Right atrium auricular region (tissue), 2 donors: Measurements from ENCODE around the genes TMEM121B and BID.

GRCh38 chr22:11859513-11859965 lies 3668.5 kb upstream of the OR11H1 start:
- PRO-cap, result no peak
- RAMPAGE, long total RNA, 2 experiments, result no peak in any of the 2 experiments

DNA sequence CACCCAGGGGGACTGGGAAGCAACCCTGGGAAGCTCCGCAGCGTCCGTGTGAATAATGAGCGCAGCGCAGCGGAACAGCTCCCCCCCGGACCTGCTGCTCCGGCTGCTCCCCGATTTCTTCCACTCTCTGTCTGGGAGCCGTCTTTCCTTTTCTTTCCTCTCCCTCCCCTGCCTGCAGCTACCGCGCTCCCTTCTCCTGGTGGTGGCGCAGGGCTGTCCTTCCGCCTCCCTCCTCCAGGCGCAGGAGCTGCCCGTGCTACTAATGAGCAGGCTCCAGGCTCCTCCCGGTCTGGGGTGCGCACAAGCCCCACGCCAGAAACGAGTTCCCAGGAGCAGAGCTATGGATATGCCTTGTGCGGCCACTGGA lies 107.3 kb downstream of the XKR3 start:
- PRO-cap, result no peak
- RAMPAGE, long total RNA, 2 experiments, result no peak in any of the 2 experiments

DNA sequence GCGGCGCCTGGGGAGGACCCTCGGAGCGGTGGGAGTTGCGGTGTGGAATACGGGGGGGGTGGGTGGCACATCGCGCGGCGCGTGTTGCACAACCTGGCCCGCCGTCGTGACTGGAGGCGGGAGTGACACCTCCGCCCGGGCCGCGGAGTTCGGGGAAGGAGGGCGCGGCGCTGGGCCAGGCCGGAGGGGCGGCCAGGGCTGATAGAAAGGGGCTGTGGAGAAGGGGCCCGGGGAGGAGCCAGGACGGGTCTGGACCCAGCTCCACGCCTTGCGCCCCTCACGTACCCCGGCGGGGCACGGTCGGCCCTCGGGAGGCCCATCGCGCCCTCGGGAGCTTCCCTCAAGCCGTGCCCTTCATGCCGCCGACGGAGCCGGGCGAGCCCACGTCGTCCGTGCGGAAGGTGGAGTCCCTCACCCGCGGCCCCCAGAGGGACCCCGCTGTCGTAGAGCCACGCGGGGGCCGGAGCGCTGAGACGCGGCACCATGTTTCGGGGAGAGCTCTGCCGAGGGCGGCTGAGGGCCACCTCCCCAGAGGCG lies 654 bp downstream of the IL17RA start:
- PRO-cap, result bidirectional peak, plus-strand start at position 96 of the sequence, minus-strand start at position 112 of the sequence
- RAMPAGE, long total RNA, 2 experiments, result no peak in any of the 2 experiments

- PRO-cap, result no peak
- RAMPAGE, long total RNA, 2 experiments, result no peak in any of the 2 experiments
Measured at GRCh38 chr22:17116778-17117528, 4.2 kb downstream of the TMEM121B start.

- PRO-cap, result no peak
- RAMPAGE, long total RNA, 2 experiments, result no peak in any of the 2 experiments
Measured at GRCh38 chr22:17119483-17120062, 1.6 kb downstream of the TMEM121B start.

GRCh38 chr22:17120714-17122080 lies at the start of gene TMEM121B:
TMEM121B (minus strand) TSS chr22:17121360.
- PRO-cap, result bidirectional peak, plus-strand start at chr22:17121542, minus-strand start at chr22:17121289
- RAMPAGE, long total RNA, 2 experiments, result no peak in any of the 2 experiments

DNA sequence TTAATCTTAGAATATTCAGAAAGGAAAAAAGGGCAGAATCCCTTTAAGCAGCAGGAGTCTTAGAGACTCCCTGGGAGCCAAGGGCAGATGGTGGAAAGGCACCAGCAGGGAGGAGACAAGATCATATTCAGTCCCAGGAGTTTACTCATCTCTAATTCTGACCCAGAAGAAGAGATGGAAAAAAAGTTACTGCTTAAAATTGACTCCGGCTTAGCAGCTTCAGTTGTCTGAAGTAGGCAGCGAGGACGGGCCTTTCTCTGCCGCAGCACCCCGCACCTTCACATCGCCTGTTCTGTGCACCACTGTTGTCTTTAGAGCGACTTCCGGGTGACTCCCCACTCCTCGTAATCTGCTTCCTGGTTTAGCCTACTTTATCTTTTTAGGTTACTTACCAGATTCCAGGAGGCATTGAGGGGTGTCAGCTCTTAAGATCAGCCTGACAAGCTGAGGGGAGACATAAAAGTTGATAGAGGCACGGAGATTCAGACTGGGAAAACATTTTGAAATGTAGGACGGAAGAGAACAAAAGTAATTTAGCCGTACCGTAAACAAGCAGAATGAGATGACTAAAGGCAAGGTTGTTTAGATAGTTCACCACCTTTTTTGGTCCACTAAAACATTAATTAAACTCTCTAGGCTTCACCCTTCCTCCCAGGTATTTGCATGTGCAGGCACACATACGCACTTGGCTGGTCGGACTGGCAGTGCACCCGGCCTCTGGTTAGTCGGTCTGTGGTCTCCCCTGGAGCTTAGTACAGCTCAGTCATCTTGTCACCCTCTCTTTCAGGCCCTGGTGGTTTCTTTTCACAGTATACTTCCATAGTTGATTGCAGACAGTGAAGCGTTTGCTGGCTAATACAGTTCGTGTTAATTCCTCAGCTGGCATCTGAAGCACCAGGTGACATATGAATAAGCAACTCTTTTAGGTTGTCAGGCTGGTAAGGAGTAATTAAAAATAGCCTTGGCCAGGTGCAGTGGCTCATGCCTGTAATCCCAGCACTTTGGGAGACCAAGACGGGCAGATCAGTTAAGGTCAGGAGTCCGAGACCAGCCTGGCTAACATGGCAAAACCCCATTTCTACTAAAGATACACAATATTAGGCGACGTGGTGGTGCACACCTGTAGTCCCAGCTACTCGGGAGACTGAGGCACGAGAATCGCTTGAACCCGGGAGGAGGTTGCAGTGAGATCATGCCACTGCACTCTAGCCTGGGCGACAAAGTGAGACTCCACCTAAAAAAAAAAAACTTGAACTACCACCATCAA lies 74.6 kb downstream of the CECR2 start:
- PRO-cap, result no peak
- RAMPAGE, long total RNA, 2 experiments, result no peak in any of the 2 experiments

DNA sequence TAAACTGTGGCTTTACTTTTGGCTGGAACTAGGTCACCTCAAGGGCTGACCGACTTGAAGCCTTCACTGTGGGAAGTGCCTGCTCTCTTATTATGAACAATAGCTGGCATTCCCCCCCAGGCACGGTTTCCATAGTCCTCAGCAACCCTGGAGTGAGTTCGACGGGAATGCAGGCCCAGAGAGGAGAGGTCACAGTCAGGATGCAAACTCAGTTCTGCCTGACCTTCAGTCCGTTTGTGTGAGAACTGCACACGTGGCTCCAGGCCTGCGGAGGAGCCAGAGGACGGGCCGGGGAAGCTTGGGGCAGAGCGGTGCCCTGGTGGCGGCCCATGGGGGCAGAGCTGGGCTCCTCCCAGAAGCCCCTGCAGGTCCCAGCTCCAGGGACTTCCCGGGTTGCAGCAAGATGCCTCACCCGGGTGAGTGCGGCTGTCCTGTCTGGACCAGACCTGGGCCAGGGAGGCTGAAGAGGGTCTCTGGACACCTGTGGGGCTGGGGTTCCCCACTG lies 17.2 kb downstream of the SLC25A18 start:
- PRO-cap, result bidirectional peak, plus-strand start at position 279 of the sequence, minus-strand start at position 216 of the sequence
- RAMPAGE, long total RNA, 2 experiments, result no peak in any of the 2 experiments

DNA sequence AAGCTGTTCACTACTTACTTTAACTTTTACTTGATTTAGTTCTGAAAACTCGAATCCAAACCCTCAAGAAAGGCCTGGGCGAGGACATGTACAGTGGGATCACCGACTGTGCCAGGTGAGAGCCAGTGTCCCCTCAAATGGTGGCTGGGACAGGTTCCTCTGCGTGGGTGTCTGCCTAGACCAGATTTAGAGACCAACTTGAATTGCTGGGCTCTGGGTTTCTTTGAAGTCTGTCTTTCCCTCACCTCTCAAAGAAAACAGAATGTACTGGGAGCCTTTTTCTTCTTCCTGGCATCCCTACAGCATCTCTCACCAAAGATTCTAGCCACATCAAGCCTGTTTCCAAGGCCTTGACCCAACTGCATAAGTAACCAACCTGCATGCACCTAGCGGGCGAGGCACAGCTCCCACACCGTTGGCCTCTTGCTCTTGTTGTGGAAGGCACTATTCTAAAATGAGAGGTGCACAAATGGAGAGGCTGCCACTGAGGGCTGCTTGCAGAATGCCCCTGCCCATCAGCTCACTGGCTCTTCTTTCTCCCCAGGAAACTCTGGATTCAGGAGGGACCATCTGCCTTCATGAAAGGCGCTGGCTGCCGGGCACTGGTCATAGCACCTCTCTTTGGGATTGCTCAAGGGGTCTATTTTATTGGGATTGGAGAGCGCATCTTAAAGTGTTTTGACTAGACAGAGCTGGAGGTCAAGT lies 26.4 kb downstream of the SLC25A18 start:
- PRO-cap, result no peak
- RAMPAGE, long total RNA, 2 experiments, result no peak in any of the 2 experiments

DNA sequence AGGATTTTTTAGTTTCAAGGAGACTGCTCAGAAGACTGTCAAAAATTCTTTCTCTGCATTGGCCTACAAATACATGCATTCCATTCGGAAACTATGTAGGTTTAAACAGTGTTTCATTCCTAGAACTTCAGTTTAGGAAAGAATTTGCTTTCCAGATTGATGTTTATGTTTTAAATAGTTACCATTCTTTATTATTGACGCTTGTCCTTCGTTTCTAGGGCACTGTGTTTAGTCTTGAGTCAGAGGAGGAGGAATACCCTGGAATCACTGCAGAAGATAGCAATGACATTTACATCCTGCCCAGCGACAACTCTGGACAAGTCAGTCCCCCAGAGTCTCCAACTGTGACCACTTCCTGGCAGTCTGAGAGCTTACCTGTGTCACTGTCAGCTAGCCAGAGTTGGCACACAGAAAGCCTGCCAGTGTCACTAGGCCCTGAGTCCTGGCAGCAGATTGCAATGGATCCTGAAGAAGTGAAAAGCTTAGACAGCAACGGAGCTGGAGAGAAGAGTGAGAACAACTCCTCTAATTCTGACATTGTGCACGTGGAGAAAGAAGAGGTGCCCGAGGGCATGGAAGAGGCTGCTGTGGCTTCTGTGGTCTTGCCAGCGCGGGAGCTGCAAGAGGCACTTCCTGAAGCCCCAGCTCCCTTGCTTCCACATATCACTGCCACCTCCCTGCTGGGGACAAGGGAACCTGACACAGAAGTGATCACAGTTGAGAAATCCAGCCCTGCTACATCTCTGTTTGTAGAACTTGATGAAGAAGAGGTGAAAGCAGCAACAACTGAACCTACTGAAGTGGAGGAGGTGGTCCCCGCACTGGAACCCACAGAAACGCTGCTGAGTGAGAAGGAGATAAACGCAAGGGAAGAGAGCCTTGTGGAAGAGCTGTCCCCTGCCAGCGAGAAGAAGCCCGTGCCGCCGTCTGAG lies 47.5 kb downstream of the BID start:
- PRO-cap, result no peak
- RAMPAGE, long total RNA, 2 experiments, result no peak in any of the 2 experiments

DNA sequence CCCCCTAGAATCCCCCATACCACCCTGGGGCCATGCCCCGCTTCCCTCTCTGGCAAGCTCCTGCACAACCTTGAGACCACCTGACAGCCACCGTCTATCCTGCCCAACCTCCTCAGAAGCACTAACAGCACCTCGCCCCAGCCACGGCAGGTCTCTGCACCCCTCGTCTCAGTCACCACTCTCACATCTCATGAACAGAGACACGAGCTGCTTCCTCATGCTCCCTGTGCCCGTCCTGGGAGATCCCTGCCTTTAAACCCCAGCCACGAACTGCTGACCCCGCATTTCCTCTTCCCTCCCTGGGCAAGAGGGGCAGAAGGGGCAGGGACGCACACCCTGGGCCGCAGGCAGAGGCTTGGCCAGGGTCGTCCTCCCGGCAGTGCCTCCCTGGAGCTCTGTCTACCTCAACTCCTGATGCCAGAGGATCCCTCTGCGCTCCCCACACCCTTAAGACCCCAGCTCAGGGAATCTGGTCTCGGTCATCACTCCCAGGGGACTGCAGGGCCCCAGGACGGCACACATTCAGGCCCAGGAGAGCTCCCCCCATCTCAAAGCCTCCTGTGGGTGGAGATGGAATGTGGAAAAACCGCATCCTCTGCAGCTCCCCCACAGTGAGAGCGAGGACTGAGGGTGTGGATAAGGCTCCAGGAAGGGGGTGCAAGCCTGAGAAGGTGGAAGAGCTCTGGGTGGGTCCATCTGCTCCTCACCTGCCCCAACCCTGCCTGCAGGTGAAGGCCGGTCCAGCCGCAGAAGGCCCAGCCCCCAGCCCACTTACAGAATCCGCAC lies 1.2 kb downstream of the BID start:
- PRO-cap, result no peak
- RAMPAGE, long total RNA, 2 experiments, result no peak in any of the 2 experiments

DNA sequence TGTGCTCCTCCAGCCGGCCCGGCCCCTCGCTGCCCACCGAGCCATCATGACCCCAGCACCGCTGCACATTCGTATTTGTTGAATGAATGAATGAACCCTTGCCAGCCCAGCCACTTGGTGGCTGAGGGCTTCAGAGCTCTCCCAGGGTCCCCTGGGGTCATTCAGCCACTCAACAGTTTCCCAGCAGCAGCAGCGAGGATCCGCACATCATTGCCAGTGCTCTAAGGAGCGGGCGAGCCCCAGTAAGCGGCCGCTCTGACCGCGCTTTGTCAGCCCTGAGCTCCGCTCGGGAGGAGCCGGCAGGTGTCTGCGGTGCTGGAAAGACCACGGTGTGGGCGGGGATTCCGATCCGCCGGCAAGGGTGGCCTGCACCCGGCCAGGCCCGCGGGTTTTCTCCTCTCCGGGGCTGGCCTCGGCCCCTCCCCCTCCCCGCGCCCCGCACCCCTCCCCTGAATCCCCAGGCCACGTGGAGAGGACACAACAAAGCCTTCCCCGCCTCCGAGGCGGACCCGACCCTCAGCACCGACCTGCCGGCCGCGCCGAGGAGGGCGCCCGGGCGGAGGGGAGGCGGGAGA lies 561 bp downstream of the BID start:
- PRO-cap, result no peak
- RAMPAGE, long total RNA, 2 experiments, result no peak in any of the 2 experiments

- PRO-cap, result bidirectional peak, plus-strand start at chr22:17774585, minus-strand start at chr22:17774444
- RAMPAGE, long total RNA, 2 experiments, result start-site peak on the minus strand in 1 of 2 experiments, at chr22:17774464-17774471 at its widest, 70 reads per replicate
Measured at GRCh38 chr22:17774196-17775287, at the start of gene BID. BID (minus strand) TSS chr22:17774469.

GRCh38 chr22:17778302-17778811 lies 4.1 kb upstream of the BID start:
- PRO-cap, result no peak
- RAMPAGE, long total RNA, 2 experiments, result no peak in any of the 2 experiments

DNA sequence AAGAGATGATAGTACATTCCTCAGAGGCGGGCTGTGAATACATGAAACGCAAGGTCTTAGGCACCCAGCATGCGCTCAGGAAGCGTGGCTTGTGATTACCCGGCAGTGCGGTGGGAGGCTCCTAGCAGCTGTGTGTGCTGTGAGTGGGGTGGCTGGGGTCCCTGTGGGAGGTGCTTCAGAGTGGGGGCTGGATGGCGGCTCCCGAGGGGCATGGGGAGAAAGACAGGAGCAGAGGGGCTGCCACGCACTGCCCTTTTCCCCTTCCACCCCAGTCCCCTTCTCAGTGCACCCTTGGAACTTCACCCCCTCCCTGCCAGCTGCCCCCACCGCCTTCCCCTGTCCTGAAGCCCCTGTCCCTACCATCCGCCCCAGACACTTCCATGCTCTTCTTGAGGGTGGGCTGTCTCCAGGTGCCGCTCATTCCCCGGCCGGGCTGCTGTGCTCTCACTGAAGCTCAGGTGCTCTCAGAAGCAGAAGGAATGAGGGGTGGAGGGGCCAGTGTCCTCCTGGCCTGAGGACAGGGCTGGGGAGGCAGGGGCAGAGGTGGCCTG lies 6.3 kb upstream of the BID start:
- PRO-cap, result no peak
- RAMPAGE, long total RNA, 2 experiments, result no peak in any of the 2 experiments

DNA sequence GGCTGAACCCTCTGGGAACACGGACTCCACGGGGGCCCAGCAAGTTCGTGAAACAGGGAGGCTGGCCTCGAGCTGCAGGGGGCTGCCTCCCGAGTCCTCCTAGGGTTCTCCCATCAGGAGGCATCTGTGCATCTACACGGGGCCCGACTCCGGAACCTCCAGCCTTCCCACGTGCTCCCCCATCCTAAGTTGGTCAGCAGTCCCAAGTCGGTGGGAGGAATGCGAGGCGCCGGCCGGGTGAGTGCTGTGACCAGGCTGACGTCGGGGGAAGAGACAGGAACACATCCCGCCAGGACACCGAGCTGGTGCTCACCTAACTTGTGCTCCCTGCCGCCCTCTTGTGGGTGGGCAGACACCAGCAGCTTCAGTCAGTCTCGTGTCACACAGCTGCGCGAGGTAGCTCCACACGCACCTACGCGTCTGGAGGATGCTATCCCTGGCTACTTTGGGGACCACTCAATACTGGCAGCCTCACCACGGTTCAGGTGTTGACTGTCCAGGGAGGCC lies 10.8 kb upstream of the BID start:
- PRO-cap, result no peak
- RAMPAGE, long total RNA, 2 experiments, result no peak in any of the 2 experiments

- PRO-cap, result no peak
- RAMPAGE, long total RNA, 2 experiments, result no peak in any of the 2 experiments
Measured at GRCh38 chr22:17830004-17830805, 55.9 kb upstream of the BID start.

- PRO-cap, result unidirectional peak, minus-strand start at chr22:17951077
- RAMPAGE, long total RNA, 2 experiments, result no peak in any of the 2 experiments
Measured at GRCh38 chr22:17950900-17951214, 73.5 kb downstream of the MICAL3 start.

DNA sequence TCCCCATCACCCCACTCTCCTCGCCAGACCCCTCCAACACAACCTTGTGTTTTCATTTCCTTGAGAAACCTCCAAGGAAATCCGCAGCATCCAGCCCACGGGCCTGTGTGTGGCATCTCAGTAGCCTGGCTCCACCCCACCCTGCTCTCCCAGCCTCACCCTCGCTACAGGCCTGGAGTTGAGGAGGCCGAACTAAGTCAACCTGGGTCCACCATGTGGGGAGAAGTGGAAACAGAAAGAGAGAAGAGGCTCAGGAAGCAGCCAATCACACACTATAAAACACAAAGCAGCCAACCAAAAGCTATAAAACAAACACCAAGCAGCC lies 72.1 kb downstream of the MICAL3 start:
- PRO-cap, result unidirectional peak, minus-strand start at position 166 of the sequence
- RAMPAGE, long total RNA, 2 experiments, result no peak in any of the 2 experiments

DNA sequence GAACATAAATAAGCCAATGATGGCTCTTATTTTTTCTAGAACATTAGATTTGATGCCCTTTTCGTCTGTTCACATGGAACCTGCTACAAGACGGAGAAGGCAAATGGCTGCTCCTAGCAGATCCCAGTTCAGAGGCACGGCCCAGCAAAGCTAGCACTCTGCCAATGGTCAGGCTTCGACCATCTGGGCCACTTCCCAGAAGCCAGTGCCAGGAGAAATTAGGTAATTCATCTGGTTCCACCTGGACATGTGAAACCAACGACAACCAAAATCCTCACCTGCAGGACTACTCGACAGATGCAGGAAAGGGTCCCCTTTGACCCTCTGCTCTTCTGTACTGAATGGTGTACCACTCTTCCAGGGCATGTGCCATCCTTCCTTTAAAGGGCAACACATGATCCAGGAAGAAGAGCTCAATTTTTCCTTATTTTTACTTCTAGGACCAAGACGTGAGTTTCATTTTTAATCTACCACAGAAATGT lies 25.4 kb downstream of the MICAL3 start:
- PRO-cap, result no peak
- RAMPAGE, long total RNA, 2 experiments, result no peak in any of the 2 experiments